Skeletal muscle satellite cell (primary cell): Measurements from ENCODE around the gene SRSF3.

- CAGE, long polyA plus RNA = no peak
Observed at GRCh38 chr6:36131432-36131582, 994 bp downstream of the MAPK13 start.

DNA sequence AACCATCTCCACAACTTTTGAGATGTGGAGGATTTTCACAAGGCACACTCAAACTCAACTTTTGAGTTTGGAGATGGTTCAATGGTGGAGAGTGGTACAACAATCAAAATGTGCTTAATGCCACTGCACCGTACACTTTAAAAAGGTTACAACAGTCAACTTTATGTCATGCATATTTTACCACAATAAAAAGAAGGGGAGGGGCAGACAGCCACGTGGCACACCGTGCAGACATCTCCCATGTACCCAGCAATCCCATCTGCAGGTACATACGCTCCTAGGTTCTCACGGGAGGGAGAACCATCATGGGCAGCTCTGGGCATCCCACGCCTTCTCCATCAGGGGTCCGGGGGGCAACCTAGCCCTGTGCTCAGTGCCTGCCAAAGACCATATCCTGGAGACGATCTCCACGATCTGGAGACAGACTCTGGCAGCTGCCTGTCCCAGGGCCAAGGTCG, 2.4 kb upstream of the BNIP5 start:
- CAGE, long polyA plus RNA = no peak

- CAGE, long polyA plus RNA = no peak
Observed at GRCh38 chr6:36345549-36346318, 9.0 kb upstream of the BNIP5 start.

DNA sequence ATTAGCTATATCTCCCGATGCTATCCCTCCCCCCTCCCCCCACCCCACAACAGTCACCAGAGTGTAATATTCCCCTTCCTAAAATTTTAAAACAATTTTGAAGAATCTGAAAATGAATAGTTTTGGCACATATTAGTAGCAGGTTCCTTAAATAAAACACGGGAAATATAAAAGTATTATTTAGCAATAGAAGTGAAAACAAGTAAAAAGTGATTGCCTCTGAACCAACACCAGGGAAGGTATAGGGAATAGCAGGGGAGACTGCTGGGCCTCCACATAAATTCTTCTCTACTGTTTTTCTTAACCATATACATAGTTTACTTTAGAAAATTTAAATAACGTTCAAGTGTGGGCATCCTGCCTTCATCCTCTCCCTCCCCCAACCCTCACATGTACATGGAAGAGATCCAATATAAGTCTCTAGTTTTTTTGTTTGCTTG, 31.4 kb downstream of the KCTD20 start:
- CAGE, long polyA plus RNA = no peak

DNA sequence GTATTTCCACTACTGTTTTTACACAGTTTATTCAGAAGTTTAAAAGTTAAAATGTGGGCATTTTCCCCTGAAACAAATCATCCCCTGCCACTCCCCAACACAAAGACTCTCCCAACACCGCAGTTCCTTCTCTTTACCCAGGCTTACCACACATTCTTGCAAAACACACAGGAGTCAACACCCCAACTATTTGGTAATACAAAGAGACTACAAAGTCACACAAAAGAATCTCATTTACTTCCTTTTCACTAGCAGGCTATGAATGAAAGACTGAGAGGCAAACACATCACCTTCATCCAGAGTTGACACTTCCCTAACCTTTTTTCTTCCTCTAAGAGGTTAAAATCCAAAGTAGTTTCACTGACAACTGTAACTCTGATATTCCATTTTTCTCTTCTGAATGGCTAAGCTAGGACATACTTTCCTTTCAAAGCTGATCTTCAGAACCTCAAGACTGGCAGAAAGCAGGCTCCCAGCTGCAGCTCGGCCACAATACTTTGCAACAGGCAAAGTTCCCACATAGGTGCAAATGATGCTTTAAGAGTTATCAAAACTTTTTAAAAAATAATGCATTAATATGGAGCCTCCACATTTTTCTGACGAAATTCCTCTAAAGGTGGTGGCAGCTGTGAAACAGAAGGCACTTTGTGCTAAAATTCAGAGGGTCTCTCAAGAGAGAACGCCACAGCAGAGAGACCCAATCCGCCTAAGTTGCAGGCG, 51.2 kb downstream of the KCTD20 start:
- CAGE, long polyA plus RNA = no peak

DNA sequence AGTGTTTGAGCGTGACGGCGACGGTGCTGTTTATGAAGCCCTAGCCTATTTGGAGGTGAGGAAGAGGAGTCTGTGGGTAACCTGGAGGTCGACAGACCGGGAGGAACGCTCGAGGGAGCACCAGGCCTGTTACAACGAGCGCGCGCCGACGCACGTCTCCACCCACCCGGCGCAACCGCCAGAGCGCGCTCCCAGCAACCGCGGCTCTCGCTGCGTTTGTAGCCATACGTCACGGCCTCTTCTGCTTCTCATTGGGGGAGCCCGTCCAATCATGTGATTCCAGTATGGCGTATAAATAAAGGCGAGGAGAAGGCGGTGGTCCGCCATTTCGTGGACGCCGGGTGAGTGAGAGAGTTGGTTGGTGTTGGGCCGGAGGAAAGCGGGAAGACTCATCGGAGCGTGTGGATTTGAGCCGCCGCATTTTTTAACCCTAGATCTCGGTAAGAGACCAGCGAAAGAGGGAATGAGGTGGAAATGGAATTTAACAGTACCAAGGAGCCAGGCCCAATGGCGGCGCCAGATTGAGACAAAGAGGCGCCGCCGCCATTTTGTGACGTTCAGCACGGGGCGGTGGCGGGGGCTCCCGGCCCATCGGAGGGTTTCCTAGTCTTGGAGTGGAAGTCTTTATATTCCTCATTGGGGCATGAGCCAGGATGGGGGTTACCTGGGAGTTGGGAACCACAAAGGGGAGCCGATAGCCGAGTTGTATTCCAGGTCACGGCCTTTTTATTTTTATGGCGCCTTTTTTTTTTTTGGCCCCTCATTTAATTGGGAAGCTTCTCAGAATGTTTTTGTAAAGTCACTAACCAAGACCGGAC, at the start of gene SRSF3:
Gene SRSF3 (plus strand): TSS at position 321 of the 818 bp plus-strand sequence.
- CAGE, long polyA plus RNA = start-site peak on the plus strand centred at position 325 of the sequence, 14 bp wide, 199 and 198 reads in 2 replicates

- CAGE, long polyA plus RNA = no peak
Observed at GRCh38 chr6:36600264-36601254, 6.4 kb downstream of the SRSF3 start.

DNA sequence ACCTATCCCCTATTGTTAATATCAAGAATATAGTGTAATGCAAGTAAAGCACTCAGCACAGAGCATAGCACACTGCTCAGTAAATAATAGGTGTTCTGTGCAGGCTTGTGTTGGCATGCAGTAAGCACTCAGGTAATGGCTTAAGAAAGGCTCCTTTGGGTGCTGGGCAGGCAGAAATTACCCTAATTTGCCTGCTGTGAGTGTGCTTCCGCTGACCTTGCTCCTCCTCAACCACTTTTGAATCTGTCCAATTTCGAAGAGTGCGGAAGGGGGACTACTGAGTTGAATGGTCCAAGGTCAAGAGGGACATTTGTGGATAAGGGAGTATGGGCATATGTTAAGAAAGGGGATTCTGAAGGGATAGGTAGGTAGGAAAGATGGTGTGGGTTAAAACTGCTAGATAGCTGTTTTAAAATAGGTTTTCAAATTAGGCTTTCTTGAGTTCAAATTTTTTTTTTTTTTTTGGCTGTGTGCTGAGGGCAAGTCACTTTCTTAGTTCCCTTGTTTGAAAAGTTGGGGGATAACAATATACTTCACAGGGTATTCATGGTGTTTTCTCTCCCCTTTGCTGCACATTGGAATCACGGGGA, 15.5 kb downstream of the SRSF3 start:
- CAGE, long polyA plus RNA = no peak

DNA sequence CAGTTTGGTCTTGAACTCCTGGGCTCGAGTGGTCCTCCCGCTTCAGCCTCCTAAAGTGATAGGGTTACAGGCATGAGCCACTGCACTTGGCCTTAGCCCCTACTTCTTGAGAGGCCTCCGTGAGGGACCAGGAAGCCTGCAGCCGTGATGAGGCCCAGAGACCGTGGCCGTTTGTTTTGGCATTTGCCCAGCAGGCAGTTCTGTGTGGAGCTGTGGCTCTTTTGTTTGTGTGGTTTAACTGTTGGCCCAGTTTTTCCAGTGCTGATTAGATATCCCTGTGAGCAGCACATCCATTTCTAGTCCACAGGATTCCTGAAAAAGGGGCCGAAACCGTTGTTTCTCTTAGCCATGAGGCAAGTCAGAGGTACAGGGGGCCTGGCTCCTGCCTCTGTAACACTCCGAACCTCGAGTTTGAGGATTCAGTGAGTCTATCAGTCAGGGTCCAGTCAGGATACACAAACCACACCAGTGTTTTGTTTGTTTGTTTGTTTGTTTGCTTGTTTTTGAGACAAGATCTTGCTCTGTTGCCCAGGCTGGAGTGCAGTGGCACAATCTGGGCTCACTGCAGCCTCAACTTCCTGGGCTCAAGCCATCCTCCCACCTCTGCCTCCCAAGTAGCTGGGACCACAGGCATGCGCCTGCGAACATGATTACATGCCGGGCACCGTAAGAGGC, 40.0 kb downstream of the SRSF3 start:
- CAGE, long polyA plus RNA = no peak

DNA sequence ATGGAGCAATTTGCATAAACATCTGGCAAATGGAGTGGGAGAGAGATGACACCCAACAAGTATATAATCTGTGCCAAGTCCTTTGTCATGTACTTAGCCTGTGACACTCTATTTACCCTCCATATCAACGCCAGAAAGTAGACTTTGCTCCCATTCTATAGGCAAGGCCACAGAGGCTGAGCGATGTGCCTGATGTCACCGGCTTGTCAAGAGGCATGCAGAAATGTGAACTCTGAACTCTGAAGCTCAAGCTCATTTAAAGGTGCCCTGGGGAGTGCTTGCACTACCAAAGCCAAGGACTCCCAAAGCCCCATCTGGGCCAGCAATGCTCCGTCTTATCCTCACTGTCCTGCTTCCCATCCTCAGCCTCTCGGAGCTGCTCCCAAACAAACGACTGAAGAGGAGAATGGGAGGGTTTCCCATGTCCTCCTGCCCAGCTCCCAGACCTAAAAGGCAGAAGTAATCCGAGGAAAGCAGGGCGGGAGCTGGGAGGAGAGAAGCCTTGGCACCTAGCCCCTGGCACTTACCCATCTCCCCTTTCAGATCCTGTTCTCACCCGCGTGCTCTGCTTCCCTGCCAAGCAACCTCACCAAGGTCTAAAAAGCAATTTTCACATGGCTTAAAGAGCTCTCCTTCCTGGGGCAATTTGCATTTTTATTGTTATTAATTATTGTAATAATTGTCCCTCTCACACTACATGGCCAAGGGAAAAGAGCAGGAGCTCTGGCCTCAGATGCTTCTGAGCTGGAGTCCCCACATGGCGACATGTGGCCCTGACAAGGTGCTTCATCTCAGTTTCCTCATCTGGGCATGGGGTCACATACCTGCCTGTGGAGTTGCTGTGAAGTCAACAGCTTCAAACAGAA, 9.1 kb downstream of the CPNE5 start:
- CAGE, long polyA plus RNA = no peak

GRCh38 chr6:36834590-36835114, 4.6 kb downstream of the CPNE5 start:
- CAGE, long polyA plus RNA = no peak

DNA sequence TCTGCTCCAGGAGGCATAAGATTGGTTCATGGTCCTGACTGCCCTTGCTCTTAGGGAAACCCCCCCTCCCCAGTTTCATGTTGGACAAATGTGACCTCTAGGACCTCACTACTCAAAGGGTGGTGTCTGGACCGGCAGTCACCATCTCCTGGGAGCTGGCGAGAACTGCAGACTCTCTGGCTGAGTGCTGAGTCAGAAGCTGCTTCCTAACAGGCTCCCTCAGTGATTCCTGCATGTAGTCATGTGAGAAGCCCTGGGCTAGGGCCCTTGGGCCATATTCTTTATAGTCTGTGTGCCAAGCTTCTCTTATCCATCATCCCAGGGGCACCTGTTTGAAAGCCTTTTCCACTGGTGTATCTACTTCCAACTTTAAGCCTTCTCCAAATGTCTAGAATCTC, 13.5 kb upstream of the CPNE5 start:
- CAGE, long polyA plus RNA = no peak

- CAGE, long polyA plus RNA = no peak
Observed at GRCh38 chr6:36965633-36966938, 11.5 kb downstream of the PI16 start.

DNA sequence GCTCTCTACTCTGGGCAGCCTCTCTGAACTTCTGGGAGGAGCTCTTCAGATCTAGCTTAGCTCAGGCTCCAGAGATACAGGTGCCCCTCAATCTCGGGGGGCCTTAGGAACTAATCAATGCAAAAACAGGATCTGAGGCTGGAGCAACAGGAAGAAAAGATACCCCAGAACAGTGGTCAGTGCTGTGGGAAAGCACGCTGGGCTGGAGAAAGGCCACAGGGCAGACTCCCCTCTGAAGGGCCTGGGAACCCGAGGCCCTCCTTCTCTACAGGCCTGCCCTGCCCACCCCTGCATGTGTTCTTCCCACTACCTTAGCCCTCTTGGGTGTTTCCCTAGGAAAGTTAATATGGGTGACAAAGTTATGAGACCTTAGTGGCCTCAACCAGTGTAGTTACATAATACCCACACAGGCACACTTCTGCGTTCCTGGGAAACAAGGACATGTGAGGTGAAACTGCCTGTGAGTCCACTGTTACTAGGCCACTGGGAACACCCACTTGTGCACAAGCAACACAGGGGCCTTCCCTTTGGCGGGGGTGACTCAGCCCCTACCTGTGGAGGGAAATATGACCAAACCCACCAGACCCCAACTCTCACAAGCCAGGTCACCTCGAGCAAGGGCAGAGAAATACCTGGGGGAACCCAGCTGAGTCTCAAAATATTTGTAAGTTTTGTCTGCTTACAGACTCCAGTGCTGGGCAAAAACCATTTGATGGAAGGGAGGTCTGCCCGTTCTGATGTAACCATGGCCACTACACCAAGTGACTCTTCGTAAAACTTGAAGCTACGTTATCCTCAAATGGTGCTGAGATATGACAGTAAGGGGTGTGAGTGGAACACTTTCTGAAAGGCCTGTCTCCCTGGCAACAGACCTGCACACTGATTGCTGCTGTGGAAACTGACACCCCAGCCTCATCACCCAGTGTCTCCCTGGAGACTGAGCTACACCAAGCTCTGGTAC, 12.8 kb downstream of the PI16 start:
- CAGE, long polyA plus RNA = no peak

DNA sequence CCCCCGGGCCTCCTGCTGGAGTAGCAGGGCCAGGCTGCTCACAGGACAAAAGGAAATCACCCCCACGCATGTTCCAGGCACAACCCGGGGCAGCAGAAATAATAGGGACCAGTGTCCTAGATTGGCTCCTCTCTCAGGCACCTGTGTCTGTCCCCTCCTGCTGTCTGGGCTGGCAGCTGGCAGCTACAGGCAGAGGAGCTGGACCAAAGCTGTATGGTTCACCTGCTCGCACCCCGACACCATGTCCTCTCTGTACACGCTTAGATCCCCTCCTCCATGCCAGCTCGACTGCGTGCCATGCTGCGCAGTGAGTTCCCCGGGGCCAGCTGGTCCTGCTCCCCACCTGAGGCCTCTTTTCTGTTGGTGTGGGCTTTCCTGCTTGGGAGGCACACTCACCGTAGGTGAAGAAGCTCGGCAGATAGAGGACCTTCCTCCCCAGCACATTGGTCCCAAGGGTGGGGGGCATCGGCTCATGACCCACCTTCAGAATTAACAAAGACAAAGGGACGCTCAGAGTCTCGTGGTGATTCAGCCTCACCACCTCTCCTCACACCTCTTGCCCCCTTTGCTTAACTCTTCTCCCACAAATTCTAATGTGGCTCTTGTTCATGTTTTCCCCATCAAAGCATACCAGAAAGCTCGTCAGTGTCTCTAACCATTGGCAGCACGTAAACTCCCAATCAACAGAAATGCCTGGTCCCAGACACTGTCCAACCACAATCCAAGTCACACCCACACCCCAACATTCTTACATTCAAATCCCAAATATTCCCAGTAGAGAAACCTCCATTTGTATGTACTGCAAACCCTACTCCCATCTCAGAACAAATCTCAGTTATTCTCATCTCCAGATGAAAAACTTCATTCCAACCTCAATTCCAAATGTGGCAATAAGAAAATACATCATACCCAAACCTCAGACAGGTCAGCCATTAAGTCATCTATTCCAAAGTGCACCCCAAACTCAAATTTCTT, 4.5 kb downstream of the MTCH1 start:
- CAGE, long polyA plus RNA = no peak

DNA sequence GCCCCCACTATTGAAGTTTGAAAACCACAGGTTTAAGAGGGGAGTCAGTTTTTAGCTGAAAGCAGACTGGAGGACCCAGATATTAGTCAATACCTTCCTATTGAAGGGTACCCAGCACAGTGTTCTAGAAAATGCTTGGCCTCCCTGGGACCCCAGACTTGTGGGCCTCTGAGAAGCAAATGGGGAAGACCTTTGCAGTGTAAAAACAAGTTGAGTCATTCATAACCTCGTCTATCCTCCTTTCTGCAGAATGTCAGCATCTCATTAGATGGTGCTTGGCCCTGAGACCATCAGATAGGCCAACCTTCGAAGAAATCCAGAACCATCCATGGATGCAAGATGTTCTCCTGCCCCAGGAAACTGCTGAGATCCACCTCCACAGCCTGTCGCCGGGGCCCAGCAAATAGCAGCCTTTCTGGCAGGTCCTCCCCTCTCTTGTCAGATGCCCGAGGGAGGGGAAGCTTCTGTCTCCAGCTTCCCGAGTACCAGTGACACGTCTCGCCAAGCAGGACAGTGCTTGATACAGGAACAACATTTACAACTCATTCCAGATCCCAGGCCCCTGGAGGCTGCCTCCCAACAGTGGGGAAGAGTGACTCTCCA, 3.8 kb downstream of the PIM1 start:
- CAGE, long polyA plus RNA = no peak

GRCh38 chr6:37423552-37424305, 9.3 kb upstream of the CMTR1 start:
- CAGE, long polyA plus RNA = no peak

DNA sequence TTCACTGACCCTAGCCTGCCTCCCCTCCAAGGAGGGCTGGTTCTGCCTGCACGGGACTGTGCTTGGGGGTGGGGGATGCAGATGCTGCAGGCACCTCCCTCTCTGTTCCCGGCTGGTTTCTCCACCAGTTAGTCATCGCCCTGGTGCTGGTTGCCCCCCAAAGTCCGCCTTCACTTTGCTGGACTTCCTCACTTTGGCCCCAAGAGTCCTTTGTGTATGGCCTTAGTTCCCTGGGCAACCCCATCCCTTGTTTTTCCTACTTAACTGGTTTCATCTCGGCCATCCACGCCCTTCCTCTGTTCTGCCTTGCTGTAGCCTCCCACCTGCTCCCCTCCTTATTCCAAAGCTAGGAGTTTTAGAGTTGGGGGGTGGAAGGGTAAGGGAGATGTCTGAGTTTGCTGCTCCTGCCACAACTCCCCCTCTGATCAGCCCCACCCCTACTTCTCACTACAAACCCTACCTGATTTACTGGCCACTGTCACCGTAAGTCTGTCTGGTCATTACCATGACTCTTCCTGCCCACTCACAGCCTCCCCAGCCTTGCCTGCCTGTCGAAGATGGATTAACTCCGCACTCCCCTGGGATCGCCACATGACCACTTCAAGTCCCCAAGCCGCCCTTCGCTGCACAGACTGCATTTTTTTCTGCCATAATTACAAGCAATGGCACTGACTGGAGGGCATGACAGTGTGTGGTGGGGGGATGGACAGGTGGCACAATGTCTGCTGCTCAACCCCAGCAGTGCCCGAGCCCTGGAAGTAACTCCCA, 17.5 kb downstream of the CCDC167 start:
- CAGE, long polyA plus RNA = no peak

GRCh38 chr6:37517217-37518024, 17.7 kb upstream of the CCDC167 start:
- CAGE, long polyA plus RNA = no peak

- CAGE, long polyA plus RNA = no peak
Observed at GRCh38 chr6:37535524-37536724, 36.2 kb upstream of the CCDC167 start.